Temporal lobe (tissue), 2 donors: Measurements from ENCODE around the genes KLHDC2 and SAV1.

GRCh38 chr14:49574493-49574794 lies 11.7 kb downstream of the RPS29 start:
- RAMPAGE, long total RNA = no peak

DNA sequence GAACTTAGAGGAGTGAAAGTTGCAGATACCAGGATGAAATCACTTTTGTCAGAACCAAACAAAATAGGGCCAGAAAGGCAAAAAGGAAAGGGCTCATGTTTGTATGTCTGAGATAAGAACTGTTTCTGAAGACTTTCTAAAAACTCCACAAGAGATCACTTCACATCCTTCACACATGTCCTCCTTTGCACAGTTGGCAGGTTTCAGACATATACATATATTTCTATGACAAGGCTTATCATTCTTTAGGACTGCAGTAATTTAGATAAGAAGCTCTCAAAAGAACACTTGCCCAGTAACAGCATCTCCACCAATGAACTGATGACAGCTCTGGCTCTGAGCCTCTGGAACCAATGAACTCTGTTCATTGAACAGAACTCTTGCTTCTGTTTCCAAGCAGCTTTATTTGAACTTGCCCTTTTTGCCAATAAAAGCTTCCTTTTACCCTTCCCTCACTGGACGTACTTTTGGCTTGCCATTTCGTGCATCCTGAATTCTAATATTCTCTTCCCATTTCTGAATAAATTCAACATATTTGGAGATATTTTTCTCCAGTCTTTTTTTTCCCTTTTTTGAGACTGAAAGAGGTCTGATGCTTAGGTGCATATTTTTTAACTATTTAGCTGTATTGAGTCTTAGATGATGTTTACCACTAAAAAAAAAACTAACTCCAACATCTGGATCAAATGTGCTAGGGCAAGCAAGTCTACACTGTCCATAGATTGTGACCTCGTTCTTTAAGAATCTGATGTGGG lies 4.0 kb upstream of the LRR1 start:
- RAMPAGE, long total RNA = no peak

DNA sequence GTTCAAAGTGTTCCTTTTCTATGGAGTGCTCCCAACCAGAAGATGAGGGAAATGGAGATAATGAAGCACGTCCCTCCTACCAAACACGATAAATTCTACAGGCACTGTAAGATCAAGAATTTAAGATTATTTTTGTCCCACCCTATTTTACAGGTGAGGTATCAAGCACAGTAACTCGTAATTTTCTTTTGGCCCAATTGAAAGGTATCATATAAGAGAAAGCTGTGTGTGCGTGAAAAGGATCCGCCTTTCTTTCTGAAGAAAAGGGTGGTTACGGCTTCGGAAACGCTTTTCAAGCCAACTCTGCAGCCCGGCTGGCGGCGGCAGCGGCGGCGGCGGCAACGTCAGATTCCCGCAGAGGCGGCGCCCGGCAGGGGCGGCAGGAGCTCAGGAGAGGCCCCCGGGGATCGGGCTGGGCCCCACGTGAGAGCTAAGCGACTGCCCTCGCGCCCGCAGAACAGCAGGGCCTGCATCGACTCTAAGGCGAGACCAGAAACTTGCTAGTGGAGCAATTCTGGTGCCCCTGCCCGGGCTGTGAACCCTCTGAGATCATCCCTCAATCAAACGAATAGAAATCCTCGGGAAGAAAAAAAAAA lies 603 bp upstream of the KLHDC2 start:
- RAMPAGE, long total RNA = no peak

- RAMPAGE, long total RNA = no peak
Observed at GRCh38 chr14:49768097-49769048, at the start of gene KLHDC2. KLHDC2 (plus strand) TSS chr14:49768153.

DNA sequence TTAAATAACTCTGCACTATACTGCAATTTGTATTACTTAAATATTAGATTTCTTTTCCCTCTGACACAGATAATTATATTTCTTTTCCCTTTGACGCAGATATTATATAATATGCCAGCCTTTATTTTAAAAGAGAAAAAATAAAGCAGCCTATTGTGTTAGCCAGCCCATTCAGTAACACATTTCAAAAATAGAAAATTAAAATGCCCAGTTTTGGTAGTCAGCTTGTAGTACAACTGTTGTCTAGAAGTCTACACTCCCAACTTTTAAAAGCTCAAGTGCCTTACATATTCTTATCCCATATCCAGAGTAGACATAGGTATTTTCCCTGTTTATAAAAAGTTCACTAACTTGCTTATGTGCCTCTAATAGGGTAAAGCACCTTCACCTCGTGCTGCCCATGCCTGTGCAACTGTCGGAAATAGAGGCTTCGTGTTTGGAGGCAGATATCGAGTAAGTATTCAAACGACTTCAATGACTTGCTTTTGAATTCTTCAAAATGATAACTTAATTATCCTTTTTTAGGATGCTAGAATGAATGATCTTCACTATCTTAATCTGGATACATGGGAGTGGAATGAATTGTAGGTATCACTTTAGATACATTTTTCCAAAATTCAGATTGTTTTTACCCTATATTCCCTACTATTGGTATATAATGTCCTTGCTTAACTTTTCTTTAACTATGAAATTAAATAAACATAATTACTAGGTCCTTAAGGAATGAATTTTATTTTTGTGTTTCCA lies 11.4 kb downstream of the KLHDC2 start:
- RAMPAGE, long total RNA = no peak

DNA sequence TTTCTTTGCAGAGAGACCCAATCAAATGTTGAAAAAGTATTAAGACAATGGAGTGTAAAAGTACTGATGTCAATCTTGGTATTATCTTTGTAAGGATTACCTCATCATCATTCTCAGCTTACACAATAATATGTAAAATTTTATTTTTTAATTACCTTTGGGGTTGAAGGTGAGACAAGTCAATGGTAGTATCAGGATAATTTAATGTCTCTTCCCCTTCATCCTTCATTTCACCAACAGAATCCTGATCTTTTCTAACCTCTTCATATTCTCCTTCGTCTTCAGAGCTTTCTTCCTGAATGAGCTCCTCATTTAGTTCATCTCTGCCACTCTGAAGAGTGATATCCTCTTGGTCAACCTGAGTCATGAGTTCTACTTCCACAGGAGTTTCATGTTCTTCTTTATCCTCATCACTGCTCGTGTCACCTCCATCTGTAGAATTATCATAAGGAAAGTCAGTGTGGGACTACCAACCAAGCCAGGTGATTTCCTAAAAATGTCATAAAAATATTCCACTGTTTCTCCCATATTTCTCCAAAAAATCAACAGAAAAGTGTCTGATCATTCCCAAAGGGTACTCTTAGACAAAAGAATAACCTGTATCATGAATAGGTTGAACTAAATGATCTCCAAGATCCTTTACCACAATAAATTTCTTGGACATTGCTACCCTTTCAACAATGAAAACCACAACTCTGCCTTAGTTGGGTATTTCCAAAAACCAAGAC lies 32.5 kb downstream of the KLHDC2 start:
- RAMPAGE, long total RNA = no peak

DNA sequence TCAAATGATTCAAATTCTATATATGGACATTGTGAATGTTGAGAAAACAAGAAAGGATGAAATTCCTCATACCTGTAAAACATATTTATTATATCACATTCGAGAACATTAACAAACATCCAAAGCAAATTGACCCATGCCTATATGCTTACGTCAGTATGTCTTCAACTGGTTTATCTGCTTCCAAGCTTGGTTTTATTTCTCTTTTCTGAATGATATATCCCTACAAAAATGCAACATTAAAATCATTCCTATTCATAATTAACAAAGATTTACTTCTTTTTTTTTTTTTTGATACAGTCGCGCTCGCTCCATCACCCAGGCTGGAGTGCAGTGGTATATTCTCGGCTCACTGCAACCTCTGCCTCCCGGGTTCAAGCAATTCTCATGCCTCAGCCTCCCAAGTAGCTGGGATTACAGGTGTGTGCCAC lies 20.5 kb downstream of the NEMF start:
- RAMPAGE, long total RNA = no peak

DNA sequence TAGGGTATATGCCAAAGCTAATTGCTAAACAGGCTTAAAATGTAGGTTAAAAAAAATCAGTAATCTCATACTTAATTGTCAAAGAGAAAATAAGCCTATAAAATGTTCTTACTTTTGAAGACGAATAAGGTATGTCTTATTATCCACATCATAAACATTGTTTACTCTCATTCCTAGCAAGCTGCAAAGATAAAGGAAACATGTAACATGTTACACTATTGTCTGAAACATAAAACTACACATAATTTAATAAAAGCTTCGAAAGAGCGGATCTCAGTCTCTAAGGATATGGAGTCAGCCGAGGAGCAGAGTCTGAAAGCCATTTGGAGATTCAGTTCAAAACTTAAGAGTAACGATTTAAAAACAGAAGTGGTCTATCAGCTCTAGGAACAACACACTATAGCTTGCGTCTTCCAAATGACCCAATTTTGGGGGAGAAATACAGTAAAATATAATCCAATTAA lies 861 bp downstream of the NEMF start:
- RAMPAGE, long total RNA = no peak

GRCh38 chr14:49863459-49864583 lies 11.2 kb upstream of the NEMF start:
- RAMPAGE, long total RNA = no peak

- RAMPAGE, long total RNA = no peak
Observed at GRCh38 chr14:49869954-49870467, 17.4 kb upstream of the NEMF start.

DNA sequence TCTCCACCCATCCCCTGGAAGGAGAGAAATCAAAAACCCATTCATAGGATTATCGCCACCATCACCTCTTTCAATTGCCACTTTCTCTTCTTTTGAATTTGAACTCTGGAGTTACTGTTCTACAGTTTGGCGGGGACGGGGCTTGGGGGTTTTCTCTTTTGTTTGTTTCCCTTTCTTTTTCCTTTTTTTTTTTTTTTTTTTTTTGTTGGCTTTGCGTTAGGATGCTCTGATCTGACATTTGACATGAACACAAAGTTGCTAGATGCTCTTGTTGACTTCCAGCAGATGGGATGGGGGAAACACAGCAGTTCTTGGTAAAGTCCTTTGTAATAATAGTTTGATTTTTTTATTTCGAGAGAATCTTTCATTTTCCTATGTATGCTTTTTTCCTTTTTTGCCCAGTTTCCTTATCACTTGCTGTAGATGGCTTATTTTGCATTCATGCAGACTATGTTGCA lies 1.4 kb downstream of the ARF6 start:
- RAMPAGE, long total RNA = no peak

DNA sequence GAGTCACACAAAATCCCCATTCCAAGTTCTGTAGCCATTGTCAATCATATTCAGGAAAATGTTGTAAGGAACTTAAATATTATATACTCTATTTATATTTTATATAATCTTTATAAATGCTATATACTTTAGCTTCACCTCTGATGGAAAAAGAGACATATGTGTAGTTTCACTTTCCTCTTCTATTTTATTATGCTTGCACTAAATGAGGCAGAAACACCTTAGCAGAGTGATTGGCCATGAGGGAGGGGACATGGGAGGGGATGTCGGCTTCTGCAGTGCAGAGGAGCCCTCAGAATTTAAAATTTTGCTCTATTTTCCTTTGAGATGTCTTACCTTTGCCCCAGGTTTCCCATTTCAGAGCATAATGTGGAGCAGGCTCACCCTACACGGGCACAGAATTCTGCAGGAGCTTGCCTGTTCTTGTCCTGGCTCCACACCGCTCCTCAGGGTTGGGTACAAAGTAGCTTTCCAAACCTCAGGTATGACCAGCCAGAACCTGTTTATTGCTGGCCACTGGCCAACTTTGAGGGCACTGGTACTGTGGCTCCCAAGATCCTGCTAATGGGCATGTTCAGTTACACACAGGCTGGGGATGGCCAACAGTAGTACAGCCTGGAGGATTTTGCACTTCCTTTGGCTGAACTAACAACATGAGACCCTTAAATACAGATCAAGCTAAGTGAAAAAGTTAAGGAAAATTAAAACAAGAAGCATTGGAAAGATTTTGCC lies 57.9 kb downstream of the ARF6 start:
- RAMPAGE, long total RNA = no peak

- RAMPAGE, long total RNA = no peak
Observed at GRCh38 chr14:49981930-49983070, 89.4 kb downstream of the ARF6 start.

GRCh38 chr14:50057943-50058631 lies 58.3 kb downstream of the VCPKMT start:
- RAMPAGE, long total RNA = no peak

- RAMPAGE, long total RNA = no peak
Observed at GRCh38 chr14:50193178-50193605, 38.2 kb downstream of the SOS2 start.

- RAMPAGE, long total RNA = no peak
Observed at GRCh38 chr14:50335269-50335855, 23.2 kb downstream of the DMAC2L start.

- RAMPAGE, long total RNA = no peak
Observed at GRCh38 chr14:50395192-50395740, 1.4 kb downstream of the CDKL1 start.

DNA sequence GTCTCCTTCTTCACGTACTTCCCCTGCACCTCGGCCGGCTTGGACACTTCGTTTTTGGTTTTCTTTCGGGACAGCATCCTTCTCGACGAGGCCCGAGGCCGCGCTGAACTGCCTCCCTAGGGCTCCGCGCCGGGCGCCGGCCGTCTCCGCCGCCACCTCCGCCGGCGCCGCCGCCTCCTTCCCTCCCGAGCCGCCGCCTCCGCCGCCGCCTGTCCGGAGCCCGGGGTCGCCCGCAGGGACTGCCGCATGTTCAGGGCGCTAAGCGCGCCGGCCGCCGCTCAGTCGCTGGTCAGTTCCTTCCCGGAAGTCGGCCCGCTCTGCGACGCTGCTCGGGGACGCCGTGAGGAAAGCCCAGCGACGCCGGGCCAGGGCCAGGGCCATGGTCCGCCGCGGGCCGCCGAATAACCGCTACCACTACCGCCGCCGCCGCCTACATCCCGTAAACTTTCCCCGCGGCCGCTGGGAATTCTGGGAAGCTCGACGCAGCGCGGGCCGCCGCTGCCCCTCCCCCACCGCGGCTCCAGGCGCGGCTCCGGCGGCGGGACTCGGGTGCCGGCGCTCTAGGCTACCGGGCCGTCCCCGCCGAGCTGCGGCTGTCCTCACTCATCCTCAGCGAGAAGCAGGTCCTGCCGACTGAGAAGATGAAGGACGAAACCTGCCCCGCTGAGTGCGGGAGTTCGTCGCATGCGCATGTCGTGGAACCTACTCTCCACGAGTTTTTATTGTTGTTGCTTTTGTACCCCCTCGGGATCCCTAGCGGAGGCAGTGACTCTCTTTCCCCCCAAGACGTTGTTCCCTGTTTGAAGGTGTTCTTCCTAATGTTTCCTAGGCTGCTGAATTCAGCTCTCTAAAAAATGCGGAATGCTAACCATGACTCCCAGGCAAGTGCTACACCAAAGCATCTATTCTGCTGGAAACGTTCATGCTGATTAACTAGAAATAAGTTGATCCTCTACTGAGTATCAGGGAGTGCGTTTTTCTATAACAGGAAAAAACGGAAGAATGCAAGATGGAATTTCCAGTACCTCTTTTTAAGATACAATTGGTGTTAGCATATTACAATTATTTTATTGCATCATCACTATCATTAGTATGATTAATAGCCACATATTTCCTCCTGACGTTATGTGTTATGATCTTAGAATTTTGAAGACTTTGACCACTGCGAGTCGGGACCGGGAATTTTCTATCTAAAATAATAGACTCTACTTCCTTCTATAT lies at the start of gene SAV1:
TSS of gene SAV1 (minus strand) at position 416 of the 1,221 bp plus-strand sequence.
- RAMPAGE, long total RNA = no peak

- RAMPAGE, long total RNA = no peak
Observed at GRCh38 chr14:50754189-50755085, 76.5 kb downstream of the NIN start.

DNA sequence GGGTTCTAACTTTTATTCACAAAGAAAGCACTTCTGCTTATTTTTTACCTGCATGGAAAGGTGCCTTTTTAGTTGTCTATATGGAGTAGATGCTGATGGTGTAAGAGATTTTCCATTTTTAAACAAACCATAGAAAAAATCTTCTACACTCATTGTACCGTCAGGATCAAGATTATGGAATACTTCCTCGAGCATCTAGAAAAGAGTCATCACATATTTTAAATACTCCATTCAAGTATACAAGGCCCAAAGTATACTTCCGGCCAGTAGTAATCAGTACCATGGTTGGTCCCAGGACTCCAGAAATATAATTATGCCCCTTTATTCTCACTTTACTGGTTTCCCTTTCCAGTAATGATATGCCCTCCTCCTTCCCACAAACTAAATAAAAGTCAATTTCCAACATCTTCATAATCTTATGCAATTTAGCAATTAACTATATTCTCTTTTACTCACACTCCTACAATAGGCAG lies 58.0 kb downstream of the NIN start:
- RAMPAGE, long total RNA = no peak